Breast epithelium (tissue), 2 donors: ENCODE data around the gene TCTE1.

GRCh38 chr6:44251024-44251285, 4.1 kb downstream of the HSP90AB1 start:
- PRO-cap = no peak
- RAMPAGE, long total RNA, 2 experiments = no peak in any of the 2 experiments

DNA sequence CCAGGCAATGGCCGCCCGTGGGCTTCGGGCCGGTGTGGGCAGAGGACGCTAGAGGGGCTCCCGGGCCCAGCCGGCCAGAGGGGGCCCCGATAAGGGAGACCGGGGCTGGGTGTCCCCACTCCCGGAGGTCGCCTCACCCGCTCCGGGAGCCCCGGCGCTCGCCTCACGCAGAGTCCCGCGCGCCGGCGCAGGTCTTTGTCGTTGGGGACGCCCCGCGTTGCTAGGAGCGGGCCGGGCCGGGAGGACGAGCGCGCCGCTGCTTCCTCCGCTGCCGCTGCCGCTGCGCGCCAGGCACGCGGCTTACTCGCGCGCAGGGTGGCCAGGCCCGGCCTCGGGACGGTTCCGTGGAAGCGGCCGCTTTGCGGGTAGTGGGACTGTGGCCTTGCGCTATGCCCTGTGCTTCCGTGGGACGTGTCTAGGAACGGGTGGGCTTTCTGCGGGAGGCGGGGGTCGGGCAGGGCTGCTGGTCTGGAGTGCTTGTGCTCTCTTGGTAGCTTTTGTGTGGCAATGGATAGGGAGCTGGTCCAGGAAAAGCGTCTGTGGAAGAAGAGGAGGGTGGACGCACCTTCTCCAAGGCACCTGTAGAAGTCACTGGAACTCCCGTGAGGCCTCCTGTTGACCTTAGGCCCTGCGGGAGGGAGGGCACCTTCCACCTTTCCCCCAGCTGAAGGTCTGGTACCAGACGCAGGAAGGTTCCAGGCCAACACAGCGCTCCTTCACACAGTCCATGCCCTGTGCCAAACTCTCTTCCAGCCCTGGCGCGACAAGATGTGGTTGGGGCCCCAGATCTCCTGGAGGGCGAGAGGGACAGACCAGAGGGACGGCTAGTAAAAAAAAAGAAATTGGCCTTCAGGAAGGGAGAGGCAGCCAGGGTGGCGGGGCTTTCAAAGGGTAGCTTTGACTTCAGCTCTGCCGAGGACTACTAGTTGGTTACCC, at the start of gene TCTE1:
TCTE1 (minus strand) TSS at position 177 of the 936 bp plus-strand sequence.
- PRO-cap = no peak
- RAMPAGE, long total RNA, 2 experiments = no peak in any of the 2 experiments

DNA sequence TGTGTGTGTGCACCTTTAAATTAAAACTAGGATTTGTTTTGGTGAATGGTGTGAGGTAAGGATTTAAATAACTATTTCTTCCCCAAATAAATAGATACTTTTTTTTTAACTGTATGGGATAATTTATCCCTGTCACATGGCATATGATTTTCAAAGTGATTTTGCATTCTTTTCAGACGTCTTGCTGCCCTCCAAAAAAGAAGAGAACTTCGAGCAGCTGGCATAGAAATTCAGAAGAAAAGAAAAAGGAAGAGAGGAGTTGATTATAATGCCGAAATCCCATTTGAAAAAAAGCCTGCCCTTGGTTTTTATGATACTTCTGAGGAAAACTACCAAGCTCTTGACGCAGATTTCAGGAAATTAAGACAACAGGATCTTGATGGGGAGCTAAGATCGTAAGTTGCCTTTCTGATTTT, 16.1 kb downstream of the CDC5L start:
- PRO-cap = no peak
- RAMPAGE, long total RNA, 2 experiments = no peak in any of the 2 experiments

GRCh38 chr6:44558592-44559171, 171.2 kb downstream of the CDC5L start:
- PRO-cap = no peak
- RAMPAGE, long total RNA, 2 experiments = no peak in any of the 2 experiments

GRCh38 chr6:44662609-44663276, 275.2 kb downstream of the CDC5L start:
- PRO-cap = no peak
- RAMPAGE, long total RNA, 2 experiments = no peak in any of the 2 experiments

GRCh38 chr6:45062292-45063062, 265.7 kb upstream of the RUNX2 start:
- PRO-cap = no peak
- RAMPAGE, long total RNA, 2 experiments = no peak in any of the 2 experiments

GRCh38 chr6:45378338-45378719, 595 bp upstream of the SUPT3H start:
- PRO-cap = no peak
- RAMPAGE, long total RNA, 2 experiments = no peak in any of the 2 experiments

- PRO-cap = no peak
- RAMPAGE, long total RNA, 2 experiments = no peak in any of the 2 experiments
These were observed 285.3 kb upstream of the SUPT3H start for GRCh38 chr6:45663067-45663378.

DNA sequence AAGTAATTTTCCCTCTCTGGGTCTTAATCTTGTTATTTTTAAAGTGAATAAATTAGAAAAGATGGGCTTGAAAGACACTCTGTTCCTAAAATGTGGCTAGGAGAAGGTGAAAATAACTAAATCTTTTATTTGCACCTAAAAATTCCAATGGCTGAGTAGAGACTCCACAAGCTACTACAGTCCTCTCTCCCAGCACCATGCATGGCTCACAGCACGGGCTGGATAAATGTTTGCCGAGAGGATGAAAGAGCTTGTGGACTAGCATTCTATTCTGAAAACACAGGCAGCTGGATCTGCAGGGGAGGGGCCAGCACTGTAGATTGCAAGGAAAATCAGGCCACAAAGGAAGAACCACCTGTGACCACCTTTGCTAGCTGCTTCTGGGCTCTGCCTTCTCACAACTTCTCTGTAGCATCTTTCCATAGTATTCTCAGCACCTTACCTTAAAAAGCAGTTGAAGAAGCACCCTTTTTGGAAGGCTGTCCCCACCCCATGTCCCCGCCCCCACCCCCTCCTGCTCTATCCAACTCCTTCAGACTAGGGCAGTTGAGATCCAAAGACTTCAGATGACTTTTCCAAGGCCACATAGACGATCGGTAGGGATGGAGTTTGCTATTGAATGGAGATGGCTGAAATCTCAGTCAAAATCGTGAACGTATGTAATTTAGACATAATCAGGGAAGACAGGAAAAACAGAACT, 46.6 kb downstream of the CLIC5 start:
- PRO-cap = no peak
- RAMPAGE, long total RNA, 2 experiments = no peak in any of the 2 experiments

- PRO-cap = no peak
- RAMPAGE, long total RNA, 2 experiments = no peak in any of the 2 experiments
These were observed 36.8 kb upstream of the CLIC5 start for GRCh38 chr6:46052342-46053033.

- PRO-cap = no peak
- RAMPAGE, long total RNA, 2 experiments = no peak in any of the 2 experiments
These were observed 902 bp downstream of the ENPP4 start for GRCh38 chr6:46130711-46131070.

DNA sequence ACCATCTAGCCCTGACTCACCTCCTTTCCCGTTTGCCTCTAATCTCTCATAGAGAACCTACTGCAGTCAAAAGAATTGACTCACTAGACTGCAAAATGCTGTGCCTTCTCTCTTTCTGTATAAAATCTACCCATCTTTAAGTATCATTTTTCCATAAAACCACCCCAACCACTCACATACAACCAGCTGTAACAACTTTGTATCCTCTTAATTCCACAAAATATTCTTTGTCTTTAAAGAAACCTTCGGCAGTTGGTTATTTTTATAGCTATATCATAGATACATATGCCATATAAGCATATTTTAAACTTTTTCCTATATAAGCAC, 152.7 kb upstream of the ENPP5 start:
- PRO-cap = no peak
- RAMPAGE, long total RNA, 2 experiments = no peak in any of the 2 experiments

DNA sequence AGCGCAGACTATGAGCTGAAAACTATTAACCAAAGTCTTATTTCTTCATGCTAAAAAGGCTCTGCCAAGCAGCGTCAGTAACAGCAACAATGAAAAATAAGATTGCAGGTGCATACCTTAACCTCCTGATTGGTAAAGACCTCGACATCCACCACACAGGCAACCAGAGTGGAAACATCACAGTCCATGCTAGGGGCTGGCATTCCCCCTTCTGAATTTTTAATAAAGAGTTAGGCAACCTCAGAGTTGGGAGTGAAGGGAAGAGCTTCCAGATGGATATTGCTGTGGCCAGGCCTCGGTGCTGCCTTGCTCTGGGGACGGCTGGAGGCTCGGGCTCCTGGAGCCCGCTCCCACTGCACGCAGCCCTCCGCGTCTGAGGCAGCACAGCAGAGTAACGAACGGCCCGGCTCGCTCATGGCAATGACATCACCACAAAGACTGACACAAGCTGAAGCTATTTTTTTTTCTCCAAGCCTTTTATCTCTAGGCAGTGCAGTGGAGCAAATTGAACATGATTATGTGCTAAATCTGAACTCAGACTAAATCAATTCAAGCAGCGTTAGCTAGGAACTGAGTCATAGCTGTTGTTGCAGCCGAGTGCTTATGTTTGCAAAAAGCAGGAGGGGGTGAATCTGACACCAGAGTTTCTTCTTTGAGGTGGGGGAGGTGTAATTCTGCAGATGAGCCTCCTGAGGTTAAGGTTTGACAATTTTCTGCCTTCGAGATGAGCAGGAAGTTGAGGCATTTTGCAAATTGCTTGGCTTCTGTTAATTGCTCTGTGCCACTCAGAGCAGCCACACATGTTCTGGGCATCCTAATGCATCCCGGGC, 154.7 kb upstream of the ENPP5 start:
- PRO-cap = no peak
- RAMPAGE, long total RNA, 2 experiments = no peak in any of the 2 experiments

GRCh38 chr6:46492184-46492478, 882 bp upstream of the RCAN2 start:
- PRO-cap = no peak
- RAMPAGE, long total RNA, 2 experiments = no peak in any of the 2 experiments

DNA sequence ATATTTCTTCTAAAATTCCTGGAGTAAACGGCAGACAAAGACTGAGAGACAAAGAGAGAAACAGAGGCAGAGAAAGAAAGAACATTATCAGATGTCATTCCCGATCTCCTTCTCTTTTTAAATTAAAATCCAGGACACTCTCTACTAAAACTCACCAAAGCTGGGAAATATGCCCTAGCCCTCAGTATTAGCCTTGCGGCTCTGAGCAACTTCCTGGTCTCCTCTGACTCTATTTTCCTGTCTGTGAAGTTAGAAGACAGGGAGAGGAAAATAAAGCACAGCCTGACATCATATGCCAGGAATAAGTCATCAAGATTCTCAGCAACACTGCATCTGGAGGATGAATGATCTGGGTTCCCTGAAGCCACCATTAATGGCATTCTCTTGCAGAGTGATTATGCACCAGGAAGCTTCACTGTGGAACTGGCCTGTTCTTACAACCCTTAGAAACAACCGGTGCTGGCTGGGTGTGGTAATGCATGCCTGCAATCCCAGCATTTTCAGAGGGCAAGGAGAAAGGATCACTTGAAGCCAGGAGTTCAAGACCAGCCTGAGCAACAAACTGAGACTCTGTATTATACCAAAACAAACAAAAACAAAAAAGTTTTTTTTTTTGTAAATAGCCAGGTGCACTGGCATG, 12.4 kb downstream of the ADGRF5 start:
- PRO-cap = unidirectional peak, minus-strand start at position 203 of the sequence
- RAMPAGE, long total RNA, 2 experiments = no peak in any of the 2 experiments

DNA sequence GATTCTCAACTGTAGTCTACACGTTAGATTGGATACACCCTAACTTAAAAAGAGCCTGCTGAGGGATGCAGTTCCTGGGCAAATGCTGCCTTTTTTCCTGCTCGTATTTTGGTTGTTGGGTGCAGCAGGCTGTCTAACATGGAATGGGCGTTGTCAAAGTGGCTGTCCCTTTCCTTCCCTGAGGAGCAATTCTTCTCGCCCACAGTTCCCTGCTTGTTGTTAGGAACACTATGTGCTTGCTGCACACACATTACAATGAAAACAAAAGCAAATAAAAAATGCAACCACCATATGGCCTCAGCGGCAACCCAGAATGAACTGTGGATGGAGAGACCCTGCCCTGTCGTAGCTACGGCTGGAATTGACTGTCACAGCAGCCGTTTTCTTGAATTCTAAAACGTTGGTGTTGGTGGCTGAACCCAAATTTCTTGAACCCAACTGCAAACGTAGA, 1.8 kb upstream of the ADGRF5 start:
- PRO-cap = no peak
- RAMPAGE, long total RNA, 2 experiments = no peak in any of the 2 experiments

DNA sequence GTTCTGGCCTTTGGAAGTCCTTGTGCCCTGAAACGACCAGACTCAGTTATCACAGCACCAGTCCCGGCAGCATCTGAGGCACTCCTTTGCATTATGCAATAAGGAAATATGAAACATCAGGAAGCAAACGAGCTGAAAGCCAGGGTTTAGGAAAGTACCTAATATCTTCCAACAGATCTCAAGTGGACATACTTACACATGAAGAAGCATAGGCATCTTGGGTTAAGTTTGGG, 61.9 kb upstream of the ADGRF1 start:
- PRO-cap = no peak
- RAMPAGE, long total RNA, 2 experiments = no peak in any of the 2 experiments

- PRO-cap = no peak
- RAMPAGE, long total RNA, 2 experiments = no peak in any of the 2 experiments
These were observed 1.1 kb downstream of the CD2AP start for GRCh38 chr6:47478733-47479069.

- PRO-cap = no peak
- RAMPAGE, long total RNA, 2 experiments = no peak in any of the 2 experiments
These were observed 615 bp upstream of the PTCHD4 start for GRCh38 chr6:48111647-48111976.

GRCh38 chr6:49459040-49459599, 3.9 kb downstream of the MMUT start:
- PRO-cap = no peak
- RAMPAGE, long total RNA, 2 experiments = no peak in any of the 2 experiments